Penis (tissue), 1 donor: ENCODE measurements around a stretch of chr1.

DNA sequence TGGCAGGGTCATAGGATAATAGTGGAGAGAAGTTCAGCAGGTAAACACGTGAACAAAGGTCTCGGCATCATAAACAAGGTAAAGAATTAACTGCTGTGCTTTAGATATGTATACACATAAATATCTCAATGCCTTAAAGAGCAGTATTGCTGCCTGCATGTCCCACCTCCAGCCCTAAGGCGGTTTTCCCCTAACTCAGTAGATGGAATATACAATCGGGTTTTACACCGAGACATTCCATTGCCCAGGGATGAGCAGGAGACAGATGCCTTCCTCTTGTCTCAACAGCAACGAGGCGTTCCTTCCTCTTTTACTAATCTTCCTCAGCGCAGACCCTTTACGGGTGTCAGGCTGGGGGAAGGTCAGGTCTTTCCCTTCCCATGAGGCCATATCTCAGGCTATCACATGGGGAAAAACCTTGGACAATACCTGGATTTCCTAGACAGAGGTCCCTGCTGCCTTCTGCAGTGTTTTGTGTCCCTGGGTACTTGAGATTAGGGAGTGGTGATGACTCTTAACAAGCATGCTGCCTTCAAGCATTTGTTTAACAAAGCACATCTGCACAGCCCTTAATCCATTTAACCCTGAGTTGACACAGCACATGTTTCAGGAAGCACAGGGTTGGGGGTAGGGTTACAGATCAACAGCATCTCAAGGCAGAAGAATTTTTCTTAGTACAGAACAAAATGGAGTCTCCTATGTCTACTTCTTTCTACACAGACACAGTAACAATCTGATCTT, 9.4 kb upstream of the CR1L start:
- PRO-cap: no peak

DNA sequence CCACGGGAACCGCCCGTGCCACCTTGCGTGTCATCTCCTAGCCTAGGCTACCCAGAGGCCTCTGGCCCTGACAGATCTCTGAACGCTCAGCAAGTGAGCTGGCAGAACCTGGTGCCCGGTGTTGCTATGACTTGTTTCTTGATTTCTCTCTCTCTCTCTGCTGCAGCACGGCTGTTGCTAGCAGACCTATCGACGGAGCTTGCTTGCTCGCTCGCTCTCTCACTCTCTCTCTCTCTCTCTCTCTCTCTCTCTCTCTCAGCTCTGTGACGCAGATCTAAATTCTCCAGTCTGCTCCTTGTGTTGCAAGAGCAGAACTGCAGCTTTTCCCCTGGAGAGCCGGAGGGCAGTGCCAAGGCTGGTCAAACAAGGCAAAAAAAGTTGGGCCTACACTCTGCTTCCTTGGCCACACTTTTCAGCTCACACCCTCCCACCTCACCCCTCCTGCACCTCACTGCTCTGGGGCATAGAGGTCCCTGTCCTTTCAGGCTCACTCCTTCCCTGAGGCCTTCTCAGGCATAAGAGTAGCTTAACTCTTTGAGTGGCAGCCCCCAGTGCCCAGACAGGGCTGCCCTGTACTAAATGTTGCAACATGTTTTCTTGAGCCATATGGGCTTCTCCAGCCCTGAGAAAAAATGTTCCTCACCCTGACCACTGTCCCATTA, 72.1 kb downstream of the CD46 start:
- PRO-cap: bidirectional peak, plus-strand start at position 311 of the sequence, minus-strand start at position 159 of the sequence

DNA sequence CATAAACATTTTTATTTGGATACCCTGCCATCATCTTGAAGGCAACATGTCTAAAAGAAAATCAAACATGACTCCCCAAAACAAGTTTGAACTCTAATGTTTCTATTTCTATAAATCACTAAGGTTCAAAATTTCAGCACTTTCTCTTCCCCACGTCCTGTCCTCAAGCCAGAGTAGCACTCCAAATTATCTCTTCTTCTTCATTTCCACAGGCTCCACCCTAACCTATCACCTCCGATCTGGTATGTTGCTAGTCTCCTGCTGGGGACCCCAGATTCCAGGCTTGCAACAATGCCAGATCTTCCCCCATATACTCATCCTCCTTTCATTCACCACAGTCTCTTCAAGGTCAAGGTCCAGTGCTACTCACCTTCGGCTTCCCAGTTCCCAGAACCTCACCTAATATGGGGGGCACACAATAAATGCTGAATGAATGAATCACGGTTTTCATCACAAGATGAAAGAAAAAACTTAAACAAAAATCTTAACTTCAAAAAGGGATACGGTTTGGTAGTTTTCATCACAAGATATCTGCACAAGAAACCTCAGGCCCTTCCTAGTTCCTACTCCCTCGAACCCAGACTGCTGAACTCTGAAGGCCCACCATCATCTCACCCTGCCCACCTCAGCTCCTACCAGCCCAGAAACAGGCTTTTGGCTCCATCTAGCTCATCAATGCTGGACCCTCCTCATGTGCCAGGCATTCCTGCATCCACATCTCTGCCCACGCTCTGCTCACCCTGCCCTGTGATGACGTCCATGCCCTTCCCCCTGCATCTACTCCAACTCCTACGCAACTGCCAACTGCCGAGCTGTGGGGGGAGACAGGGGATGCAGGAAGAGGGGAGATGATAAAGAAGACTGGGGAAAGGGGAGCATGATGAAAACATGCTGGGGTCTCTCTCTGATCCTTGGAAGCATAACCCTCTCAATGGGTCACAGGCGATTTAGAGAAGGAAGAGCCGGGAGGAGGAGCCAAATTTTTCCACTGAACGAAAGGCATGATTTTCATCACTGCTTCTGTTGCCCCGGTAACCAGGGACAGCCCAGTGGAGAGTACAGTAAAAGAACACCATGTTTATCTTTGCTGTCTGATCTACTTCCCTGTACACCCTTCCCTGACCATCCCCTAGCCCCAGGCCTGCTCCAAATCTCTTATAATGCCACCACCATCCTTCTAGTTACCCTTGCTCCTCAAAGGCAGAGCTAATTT, 44.6 kb downstream of the CD34 start:
- PRO-cap: no peak

GRCh38 chr1:207871074-207872006, 39.6 kb downstream of the CD34 start:
- PRO-cap: no peak

- PRO-cap: no peak
These were observed 25.7 kb downstream of the CD34 start for GRCh38 chr1:207885214-207885647.

DNA sequence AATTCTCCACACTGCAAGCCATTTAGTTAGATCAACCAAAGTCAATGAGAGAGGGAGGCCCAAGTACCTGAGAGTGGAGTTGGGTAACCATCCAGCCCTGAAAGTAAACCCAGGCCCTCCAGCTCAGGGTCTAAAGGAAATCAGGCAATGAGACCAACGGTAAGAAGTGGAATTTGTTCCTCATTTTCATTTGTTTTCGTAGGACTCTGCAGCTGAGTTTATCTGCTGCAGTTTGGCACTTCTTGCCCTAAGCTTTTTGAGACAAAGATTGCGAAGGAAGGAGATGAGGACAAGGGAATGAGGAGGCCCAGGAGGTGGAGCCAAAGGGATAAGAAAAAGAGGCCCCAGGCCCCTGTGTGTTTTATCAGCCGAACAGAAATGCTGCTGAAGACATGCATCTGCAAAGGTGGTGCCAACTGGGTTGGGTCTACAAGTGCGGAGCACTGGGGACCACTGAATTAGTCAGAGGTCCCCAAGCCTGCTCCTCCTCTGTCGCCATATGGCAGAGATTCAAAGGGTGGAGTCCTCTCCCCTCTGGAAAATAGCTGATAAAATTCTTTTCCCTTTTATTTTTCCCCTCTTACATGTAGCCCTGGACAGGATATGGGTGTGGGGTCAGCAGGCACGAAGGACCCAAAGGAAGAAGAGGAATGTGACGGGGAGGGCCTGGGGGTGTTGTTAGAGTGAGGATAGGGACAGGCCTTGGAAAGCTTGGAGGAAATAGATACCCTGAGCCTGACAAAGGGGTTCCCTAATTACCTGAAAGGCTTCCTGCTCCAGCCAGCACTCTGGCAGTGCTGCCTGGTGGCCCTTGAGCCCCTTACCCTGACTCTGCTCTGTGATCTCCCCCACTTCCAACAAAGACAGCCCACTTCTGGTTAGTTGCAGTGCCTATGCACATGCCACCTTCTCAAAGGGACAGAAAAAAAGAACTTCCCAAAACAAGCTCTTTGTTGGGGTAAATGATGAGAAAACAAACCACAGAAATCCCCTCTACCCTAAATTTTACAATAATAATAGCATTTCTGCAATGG, 2.7 kb downstream of the CD34 start:
- PRO-cap: no peak

DNA sequence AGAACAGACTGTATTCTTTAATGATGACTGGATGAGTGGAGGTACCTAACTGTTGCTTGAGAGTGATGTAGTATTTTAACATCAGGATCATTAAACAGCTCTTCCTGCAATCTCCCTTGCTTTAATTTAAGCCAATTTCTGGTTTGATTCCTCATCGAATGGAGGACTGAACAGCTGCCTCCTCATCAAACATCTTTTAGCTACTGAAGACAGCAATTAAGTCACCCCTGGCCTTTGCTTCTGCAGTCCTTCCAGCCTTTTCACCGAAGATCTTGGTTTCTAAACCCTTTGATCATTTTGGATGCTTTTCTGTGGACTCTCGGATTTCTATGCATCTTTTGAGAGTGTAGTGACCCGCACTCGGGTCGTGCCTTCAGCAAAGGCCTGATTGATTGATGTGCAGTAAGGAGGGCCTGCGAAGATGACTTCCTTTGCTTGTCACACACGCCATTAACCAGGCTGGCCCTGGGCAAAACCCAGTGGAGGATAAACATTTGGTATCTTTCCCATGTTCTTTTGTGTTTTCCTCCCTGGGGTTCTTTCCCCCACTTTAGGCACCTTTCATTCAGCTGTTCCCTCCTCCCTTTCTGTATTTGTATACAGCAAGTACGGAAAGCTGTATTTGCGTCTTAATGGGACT, 157.4 kb upstream of the CD34 start:
- PRO-cap: no peak

DNA sequence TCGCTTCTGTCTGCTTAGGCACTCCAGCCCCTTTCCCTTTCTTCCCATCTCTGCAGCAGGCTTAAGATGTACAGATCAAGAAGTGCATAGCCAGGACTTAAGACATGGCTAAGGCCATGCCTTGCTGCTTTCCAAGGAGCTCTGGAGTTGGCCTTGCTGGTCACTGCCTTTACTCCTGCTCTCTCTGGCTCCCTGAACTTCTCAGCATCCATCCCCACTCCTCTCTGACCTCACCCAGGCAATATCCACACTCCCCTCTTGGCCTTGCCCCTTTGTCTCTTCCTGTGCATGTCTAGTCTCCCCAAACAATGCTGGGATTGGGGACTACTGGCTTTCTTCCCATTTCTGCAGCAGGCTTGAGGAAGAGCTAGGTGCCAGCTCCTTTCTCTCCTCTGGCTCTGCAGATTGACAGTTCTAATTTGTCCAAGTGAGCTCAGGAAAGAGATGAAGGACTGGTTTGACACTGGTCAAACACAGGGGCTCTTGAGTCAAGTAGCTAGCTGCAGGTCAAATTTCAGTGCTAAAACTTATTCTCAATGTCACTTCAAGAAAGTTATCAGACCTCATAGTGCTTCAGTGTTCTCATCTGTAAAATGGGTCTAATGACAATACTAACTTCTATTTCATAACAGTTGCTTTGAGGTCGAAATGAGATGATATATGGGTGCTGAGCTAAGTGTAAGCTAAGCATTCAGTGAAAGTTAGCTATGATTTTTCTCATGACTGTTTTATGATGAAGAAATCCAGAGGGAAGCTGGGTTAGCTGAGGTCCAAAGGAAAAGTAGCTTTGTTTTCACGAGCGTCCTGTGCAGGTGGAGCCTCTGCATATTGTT, 159.4 kb upstream of the CD34 start:
- PRO-cap: no peak

DNA sequence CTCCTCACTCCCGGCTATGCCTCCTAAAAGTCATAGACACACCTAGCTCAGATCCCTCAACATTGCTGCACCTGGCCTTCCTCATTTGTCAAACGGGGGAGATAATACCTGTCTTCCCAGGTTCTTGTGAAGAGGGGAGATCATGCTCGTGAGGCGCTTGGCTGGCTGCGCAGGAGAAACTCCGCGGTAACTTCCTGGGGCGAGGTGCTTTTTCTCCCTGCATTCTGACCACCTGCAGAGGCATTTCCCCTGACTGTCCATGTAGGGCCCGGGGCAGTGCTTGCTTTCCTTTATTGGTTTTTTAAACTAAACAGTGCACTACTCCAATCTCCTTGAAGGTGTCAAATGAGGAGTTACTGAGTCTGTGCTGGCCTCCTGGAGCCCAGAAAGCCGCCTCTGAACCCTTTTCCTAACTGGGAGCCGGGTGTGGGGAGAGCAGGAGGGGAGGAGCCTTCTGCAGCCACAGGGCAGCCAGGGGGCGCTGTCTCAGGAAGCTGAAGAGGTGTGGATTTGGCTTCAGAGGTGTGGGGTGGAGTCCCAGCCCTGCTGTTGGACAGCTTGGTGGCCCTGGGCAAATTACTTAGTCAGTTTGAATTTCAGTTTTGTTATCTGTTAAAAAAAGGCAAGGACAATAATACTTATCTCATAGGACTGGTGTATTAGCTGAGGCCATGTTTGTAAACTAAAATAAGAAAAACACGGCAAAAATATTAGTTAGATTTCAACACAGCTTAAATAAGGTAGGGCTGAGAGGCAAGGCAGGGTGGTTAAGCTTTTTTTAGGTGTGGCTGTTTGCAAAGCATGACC, 112.1 kb downstream of the PLXNA2 start:
- PRO-cap: no peak

DNA sequence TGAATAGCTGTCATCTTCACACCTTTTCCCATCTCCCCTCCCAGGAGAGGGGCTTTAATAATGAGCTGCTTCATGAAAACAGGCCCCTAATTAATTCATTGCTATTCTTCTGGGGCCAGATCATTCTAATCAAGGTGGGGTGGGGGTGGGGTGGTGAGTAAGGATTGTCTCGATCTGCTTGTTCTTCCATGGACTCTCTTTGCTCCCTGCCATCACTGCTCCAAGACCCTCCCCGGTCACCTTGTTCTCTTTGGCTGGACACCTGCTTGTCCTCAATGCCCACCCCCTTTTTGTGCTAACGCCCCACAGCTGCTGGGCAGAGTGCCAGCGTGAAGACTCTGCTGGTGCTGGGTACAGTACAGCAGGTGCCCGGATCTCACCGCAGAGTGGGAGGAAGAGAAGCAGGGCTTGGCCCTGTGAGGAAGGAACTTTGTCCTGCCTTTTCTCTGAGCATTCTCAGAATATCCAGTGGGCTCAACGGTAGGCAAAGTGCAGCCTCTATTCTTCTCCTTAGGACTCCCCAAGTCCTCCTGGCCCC, 90.2 kb downstream of the PLXNA2 start:
- PRO-cap: no peak

DNA sequence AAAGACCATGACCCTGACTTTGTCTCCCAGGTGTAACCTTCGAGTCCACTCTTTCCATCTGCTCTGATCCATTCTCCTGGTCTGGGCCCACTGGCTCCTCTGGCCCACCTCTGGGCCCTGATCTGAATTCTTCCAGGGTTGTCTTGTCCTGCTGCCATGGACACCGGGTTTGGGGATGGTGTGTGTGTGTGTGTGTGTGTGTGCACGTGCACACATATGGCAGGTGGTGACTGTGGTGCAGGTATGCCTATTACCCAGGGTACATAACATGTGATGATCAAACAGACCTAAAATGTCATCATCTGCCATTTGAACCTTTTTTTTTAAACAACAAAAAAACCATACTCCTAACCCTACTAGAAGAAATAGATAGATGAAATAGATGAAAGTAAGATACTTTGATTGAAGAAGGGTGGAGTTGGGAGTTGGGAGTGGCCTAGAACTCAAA, 52.0 kb downstream of the PLXNA2 start:
- PRO-cap: no peak

DNA sequence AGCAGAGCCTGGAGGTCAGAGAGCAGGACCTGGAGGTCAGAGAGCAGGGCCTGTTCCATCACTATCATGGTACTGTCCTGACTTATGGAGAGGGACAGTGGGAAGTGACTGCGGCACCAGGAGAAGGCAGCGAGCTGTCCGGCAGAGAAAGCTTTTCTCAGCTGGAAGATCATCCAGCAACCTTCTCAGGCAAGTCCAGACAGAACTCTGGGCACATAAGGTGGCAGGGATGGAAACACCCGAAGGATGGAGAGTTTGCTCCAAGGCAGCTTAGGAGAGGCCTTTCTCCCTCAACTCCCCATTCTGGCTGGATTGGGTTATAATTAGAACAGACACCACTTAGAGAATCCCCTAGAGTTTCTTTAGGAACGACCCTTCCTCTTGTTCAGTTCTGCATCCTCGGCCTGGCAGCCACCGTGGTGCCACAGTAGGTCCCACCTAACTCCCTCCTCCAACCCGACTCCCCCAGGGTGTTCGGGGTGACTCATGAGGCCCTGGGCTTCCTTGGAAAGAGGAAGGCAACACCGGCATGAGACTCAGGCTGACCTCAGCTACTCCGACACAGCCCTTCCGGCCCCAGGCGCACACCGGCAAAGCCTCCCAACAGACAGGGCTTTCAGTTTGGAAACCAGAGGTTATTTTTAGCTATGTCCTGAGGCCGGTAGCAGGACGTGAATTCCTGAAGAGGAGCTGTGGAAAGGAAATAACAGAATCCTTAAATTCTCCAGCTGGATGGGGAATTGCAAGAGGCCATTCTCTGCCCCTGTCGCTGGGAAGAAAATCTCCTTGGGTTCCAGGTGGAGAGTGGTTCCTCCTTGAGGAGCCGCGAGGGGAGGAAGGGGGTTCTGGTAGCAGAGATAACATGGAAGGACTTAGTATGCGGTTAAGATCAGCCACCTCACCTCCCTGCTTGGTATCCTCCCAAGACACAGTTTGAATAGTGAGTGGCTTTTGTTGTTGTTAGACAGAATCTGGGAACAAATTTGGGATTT, 24.6 kb downstream of the PLXNA2 start:
- PRO-cap: no peak

- PRO-cap: unidirectional peak, plus-strand start at chr1:208243376
These were observed 1.2 kb downstream of the PLXNA2 start for GRCh38 chr1:208242816-208243565.

GRCh38 chr1:209427670-209429005, 155.4 kb upstream of the CAMK1G start:
- PRO-cap: bidirectional peak, plus-strand start at chr1:209428153, minus-strand start at chr1:209427947; bidirectional peak, plus-strand start at chr1:209428820, minus-strand start at chr1:209428647

GRCh38 chr1:209585682-209586175, 2.2 kb downstream of the CAMK1G start:
- PRO-cap: no peak

- PRO-cap: no peak
These were observed 23.1 kb upstream of the TRAF3IP3 start for GRCh38 chr1:209732784-209733212.

DNA sequence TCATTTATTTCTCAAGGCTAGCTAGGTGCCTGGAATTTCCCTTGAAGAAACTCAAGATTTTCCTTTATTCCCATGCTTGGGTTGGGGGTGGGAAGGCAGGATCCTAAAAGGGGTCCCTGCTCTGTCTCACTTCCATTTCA, 42.2 kb upstream of the SYT14 start:
- PRO-cap: no peak

DNA sequence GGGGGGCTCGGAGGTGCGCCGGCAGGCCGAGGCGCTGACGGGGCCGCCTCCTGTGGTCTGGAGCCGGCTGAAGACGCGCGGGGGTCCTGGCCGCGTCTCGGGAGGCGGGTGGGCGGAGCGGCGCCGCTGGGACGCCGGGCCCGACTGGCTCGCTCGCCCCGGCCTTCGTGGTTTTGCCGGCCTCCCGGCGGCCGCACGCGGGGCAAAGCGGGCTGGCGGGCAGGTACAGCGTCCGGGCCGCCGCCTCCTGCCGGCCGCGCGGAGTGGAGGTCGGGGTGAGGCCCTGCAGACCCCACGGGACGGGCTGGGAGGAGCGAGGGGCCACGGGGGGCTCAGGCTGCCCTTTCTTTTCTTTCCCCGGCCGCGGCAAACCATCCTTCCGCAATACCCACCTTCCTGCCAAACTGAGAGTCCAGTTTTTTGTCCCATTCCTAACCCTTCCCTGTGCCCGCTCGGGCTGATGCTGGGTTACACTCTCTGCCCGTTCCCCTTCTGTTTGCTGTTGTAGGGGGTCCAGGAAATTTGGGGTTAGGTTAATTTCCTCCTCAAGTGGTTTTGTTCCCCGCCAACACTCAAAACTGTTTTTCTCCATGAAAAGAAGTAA, 413 bp downstream of the SYT14 start:
- PRO-cap: no peak

- PRO-cap: no peak
These were observed 131.9 kb downstream of the SYT14 start for GRCh38 chr1:210070017-210070216.

DNA sequence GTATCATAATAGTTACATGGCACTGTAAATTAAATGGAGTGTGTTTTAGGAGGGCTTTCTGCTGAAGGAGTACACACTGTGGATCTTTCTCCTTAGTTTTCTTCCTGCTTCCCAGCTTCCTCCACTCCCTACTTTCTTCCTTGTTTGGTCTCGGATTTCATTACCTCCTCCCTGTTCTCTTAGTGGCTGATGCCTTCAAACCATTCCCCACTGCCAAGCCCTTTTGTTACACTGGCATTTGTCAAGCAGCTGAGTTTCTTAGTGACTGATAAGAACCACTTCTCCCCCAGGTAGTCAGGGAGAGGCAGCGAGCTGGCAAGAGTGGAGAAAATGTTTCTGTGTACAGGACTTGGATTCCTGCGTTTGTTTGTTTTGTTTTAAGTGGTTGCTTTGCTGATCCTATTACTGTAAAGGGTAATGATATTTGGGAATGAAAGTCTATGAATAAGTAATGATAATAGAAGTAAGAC, 10.3 kb upstream of the SERTAD4 start:
- PRO-cap: no peak